ENCODE results near the gene IL31.

DNA sequence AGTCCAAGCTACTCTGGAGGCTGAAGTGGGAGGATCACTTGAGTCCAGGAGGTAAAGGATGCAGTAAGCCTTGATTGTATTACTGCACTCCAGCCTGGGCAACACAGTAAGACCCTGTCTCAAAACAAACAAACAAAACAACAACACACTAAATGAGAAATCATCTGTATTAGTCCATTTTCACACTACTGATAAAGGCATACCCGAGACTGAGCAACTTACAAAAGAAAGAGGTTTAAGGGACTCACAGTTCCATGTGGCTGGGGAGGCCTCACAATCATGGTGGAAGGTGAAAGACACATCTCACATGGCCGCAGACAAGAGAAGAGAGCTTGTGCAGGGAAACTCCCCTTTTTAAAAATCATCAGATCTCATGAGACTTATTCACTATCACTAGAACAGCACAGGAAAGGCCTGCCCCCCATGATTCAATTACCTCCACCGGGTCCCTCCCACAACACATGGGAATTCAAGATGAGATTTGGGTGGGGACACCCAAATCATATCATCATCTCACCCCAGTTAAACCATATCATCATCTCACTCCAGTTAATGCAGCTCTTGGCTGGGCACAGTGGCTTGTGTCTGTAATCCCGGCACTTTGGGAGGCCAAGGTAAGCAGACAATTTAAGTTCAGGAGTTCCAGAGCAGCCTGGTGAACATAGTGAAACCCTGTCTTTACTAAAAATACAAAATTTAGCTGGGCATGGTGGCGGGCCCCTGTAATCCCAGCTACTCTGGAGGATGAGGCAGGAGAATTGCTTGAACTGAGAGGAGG lies 4.5 kb upstream of the MLXIP start:
- PRO-cap, 2 experiments, result no peak in any of the 2 experiments

DNA sequence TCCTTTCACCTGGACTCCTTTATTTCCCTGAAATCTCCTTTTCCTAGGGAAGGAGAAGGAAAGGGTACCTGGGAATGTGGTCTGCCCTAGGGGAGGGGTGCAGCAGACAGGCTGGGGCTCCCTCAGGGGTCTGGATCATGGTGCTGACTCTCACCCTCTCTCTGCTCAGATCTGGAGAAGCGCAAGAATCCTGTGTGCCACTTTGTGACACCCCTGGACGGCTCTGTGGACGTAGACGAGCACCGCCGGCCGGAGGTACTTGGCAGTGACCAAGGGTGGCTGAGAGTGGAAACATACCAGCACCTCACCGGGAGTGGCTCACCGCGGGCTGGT lies 46.3 kb downstream of the IL31 start:
- PRO-cap, 2 experiments, result no peak in any of the 2 experiments

DNA sequence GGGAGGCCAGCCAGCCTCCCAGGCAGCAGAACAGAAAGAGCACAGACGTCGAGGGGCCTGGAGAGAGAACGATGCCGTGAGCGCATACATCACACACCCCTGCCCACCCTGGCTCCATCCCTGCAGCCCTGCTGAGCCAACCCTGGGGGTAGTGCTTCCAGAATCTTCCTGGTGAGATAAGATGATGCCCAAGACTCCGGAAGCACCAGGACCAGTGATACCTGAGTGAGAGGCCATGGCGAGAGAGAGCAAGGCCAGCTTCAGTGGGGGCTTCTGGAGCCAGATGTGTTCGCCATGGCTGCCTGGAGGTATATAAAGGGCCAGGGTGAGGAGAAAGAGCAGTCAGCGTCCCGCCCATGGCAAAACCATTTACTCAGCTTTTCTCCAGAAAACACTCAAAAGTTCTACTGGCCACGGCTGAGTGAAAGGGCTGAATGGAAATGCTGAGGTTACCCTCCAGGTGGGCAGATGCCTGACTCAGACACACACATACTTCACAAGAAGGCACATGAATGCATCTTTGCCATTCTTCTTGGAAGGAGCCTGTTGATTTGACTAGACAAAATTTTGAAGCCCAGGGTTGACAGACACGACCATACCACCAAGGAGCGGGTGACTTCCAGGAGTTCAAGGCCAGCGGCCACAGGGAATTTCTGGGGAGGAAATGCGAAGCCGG lies at the start of gene IL31:
Gene IL31 (minus strand): TSS at position 286 of the 676 bp plus-strand sequence.
- PRO-cap, 2 experiments, result no peak in any of the 2 experiments

- PRO-cap, 2 experiments, result no peak in any of the 2 experiments
Observed at GRCh38 chr12:122204979-122205746, 1.7 kb downstream of the B3GNT4 start.

GRCh38 chr12:122224763-122225074 lies 1.1 kb downstream of the DIABLO start:
- PRO-cap, 2 experiments, result no peak in any of the 2 experiments

DNA sequence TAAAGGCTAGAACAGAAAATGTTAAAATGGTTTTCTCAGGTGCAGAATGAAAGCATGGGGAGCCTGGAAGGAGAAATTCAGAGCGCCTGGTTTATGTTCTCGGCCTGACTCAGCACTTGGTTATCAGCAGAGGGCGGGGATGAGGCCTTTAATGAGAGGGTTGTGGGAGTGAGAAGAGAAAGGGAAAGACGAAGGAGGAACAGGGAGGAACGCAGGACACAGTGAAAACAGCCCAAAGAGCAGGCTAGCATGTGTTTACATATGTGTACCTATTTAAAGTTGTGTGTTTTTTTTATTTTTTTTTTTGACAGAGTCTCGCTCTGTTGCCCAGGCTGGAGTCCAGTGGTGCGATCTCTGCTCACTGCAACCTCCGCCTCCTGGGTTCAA lies 13.5 kb upstream of the VPS33A start:
- PRO-cap, 2 experiments, result no peak in any of the 2 experiments

DNA sequence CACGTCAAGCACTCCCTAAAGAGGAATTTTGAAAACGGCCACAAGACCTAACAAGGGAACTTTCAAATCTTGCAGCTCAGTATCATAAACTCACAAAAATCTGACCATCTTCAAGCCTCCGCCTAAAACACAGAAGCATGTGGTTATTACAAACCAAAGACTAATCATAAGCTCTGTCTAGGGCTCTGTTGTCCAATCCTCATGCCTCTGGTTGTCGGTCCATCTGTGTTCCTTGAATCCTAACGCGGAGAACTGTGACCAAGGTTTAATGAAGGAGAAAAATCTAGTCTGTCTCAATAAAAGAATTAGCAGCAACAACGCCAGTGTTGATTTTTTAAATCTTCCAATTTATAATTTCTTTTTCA lies 39.2 kb downstream of the CLIP1 start:
- PRO-cap, 2 experiments, result no peak in any of the 2 experiments

- PRO-cap, 2 experiments, result no peak in any of the 2 experiments
Observed at GRCh38 chr12:122475546-122476516, 24.9 kb downstream of the ZCCHC8 start.

DNA sequence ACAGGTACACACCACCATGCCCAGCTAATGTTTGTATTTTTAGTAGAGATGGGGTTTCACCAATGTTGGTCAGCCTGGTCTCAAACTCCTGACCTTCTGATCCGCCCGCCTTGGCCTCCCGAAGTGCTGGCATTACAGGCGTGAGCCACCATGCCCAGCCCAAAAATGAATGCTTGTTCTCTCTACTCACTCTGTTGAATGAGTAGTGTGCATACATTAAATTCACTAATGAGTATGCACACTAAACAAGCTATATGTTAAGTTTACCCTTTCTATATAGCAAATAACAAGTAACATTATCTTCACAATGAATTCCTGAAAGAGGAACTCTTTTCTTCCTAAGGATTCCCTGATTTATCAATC lies 11.2 kb upstream of the ZCCHC8 start:
- PRO-cap, 2 experiments, result no peak in any of the 2 experiments

DNA sequence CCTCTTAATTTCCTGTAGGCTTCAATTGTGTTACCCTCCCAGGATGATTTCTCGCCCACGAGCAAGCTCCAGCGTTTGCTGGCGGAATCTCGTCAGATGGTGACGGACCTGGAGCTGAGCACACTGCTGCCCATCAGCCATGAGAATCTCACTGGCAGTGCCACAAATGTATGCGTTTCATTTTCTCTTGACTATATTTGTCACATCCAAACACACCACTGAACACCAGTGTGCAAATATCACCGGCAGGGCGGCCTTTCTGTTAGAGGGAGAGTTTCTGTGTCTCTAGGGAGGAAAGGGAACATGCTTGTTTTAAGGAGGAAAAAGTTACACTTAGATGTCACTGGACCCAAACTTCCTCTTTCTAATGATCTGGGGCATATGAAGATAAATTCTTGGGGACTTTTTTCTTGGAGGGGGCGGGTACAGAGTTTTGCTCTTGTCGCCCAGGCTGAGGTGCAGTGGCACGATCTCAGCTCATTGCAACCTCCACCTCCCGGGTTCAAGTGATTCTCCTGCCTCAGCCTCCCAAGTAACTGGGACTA lies 21.9 kb upstream of the HIP1R start:
- PRO-cap, 2 experiments, result no peak in any of the 2 experiments

GRCh38 chr12:122860247-122861610 lies 25.5 kb downstream of the HIP1R start:
- PRO-cap, 2 experiments, result no peak in any of the 2 experiments

DNA sequence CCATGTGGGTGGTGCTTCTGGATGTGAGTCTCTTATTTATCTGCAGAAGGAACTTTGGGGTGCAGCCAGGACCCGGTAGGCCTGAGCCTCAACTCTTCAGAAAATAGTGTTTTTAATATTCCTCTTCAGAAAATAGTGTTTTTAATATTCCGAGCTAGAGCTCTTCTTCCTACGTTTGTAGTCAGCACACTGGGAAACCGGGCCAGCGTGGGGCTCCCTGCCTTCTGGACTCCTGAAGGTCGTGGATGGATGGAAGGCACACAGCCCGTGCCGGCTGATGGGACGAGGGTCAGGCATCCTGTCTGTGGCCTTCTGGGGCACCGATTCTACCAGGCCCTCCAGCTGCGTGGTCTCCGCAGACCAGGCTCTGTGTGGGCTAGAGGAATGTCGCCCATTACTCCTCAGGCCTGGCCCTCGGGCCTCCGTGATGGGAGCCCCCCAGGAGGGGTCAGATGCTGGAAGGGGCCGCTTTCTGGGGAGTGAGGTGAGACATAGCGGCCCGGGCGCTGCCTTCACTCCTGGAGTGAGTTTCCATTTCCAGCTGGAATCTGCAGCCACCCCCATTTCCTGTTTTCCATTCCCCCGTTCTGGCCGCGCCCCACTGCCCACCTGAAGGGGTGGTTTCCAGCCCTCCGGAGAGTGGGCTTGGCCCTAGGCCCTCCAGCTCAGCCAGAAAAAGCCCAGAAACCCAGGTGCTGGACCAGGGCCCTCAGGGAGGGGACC lies 26.8 kb downstream of the HIP1R start:
- PRO-cap, 2 experiments, result no peak in any of the 2 experiments

DNA sequence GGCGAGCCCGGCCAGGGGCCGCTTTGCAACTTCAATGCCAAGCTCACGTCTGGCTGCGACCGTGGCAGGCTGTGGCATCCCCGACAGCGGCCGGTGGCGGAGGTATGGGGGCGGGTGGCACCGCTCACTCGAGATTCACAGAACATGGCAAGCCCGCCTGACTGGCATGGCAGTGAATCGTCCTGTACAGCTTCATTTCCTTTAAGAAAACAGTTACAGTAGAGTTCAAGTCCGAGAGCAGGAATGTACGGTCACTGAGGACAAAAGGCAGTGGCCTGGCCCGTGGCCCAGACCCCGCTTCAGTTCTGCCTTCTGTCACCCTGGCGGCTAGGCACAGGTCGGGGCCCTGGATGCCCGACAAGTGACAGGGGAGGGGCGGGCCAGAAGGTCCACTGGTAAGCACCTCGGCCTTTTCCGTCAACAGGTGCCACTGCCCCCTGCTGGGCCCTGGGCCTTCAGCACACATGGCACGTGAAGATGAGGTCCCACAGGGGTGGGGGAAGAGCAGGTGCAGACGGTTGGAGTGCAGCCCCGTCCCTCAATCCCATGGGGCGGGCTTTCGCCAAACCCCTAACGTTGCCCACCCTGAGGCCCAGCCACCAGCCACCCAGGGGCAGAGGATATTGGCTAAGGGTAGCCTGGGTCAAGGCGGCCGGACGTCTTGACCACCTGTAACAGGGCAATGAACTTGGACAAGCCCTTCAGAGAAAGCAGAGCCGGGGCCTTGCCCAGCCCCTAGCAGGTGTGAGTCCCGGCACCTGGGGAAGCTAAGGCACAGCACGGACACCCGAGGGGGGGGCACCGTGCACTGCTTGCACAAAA lies 30.3 kb downstream of the VPS37B start:
- PRO-cap, 2 experiments, result peak in 1 of 2 experiments; most common minus-strand start position 363 of the sequence (in 1)

DNA sequence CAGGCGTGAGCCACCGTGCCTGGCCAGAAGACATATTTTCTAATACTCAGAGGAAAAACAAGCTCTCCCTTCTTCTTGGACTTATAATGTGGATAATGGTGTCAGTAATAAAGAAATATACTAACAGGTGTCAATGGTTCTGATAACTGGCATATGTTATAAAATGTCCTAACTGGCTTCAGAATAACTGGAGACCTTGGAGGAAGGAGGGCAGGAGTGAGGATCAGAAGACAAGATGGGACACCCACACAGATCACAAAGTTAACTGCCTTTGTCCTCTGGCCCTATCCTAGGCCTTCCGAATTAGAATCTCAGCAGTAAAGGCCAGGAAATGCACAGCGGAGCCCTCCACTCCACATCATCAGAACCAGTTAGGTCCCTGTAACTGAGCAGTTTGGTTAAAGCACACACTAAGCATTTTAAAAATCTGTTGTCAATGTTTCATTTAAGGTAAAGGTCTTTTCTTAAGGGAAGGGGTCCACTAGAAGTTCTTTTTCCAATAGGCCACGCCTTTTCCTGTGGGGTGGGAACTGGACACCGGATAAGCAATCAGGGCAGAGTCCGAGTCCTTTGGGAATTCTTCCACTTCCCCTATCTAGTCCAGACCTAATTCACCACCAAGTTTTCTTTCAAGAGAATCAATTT lies 12.0 kb downstream of the VPS37B start:
- PRO-cap, 2 experiments, result no peak in any of the 2 experiments

DNA sequence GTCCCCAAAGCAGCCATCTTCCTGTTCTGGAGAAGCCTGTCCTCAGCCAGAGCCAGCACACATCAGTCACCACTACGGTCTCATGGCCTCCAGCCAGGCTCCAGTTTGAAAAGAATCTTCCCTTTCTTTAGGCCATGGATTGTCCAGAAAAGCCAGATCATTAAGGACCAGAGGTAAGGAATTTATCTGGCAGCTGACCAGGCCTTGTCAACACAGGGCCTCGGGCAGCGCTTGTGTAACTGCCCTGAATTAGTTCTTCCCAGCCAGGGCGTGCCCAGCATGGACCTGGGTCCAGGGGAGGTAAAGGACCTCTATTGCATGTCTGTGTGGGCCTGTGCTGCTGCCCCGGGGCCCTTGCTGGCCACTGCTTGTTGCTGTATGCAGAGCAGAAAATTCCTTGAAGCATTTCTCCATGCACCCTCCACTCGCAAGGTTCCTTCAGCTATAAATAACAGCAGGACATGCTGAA lies 21.6 kb upstream of the VPS37B start:
- PRO-cap, 2 experiments, result no peak in any of the 2 experiments

- PRO-cap, 2 experiments, result no peak in any of the 2 experiments
Observed at GRCh38 chr12:122931997-122932707, 34.1 kb downstream of the ABCB9 start.

- PRO-cap, 2 experiments, result no peak in any of the 2 experiments
Observed at GRCh38 chr12:122979838-122980121, 701 bp upstream of the ARL6IP4 start.

- PRO-cap, 2 experiments, result no peak in any of the 2 experiments
Observed at GRCh38 chr12:123005053-123005807, 24.7 kb downstream of the ARL6IP4 start.

- PRO-cap, 2 experiments, result peak in 1 of 2 experiments; most common plus-strand start chr12:123075765 (in 1)
Observed at GRCh38 chr12:123075460-123076464, 75.1 kb downstream of the PITPNM2 start.

- PRO-cap, 2 experiments, result no peak in any of the 2 experiments
Observed at GRCh38 chr12:123094601-123095102, 56.2 kb downstream of the PITPNM2 start.

Data from Metastatic Liver Carcinoma in the Adrenal Gland (tissue), 2 donors.